AG04450 (cell line): ENCODE results near the gene HABP2.

GRCh38 chr10:112329976-112330878 is 43.7 kb upstream of the ACSL5 start:
- CAGE, long polyA plus RNA: no peak
- RRBS: no CpG with 5 or more reads among the region's 7 CpGs

DNA sequence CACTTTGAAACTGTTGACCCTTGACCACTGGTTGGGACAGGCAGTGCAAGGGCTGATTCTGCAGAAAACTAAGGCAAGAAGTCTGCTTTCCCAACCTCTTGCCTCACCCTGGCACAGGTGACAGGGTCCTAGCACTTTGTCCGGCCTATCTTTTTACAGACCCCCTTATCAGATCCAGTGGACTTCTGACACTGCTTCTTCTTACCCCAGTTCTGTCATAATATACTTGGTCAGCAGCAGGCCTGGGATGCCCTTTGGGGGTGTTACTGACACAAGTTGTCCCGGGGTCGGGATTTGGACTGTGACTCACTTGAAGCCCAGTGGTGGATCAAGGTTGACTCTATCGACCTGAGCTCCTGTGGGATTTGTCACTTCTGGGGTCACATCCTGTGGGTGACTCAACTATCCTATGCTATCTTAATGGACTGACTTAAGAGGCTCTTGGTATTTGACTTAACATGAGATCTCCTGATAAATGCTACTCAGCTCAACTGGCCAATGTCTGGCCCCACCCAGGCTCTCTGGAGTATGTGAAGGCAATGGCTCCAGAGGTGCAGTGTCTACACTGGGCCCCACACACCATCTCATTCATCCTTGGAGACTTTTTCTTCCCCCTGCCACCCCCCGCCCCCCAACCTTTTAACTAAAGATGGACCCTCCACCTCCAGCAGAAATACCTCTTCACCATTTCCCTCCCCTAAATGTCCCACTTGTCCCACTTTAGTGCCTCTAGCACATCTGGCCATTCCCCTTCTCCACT is 6.1 kb downstream of the ACSL5 start:
- CAGE, long polyA plus RNA: no peak
- RRBS: no CpG with 5 or more reads among the region's 5 CpGs

- CAGE, long polyA plus RNA: no peak
- RRBS: no CpG with 5 or more reads among the region's 5 CpGs
Observed at GRCh38 chr10:112385057-112385690, 11.3 kb downstream of the ACSL5 start.

- CAGE, long polyA plus RNA: no peak
- RRBS: no CpG with 5 or more reads among the region's 10 CpGs
Observed at GRCh38 chr10:112413112-112413518, 33.6 kb downstream of the ZDHHC6 start.

- CAGE, long polyA plus RNA: no peak
- RRBS: no CpG with 5 or more reads among the region's 1 CpG
Observed at GRCh38 chr10:112430657-112431144, 16.0 kb downstream of the ZDHHC6 start.

GRCh38 chr10:112480164-112480580 is 33.2 kb downstream of the VTI1A start:
- CAGE, long polyA plus RNA: no peak
- RRBS: no CpG with 5 or more reads among the region's 6 CpGs

DNA sequence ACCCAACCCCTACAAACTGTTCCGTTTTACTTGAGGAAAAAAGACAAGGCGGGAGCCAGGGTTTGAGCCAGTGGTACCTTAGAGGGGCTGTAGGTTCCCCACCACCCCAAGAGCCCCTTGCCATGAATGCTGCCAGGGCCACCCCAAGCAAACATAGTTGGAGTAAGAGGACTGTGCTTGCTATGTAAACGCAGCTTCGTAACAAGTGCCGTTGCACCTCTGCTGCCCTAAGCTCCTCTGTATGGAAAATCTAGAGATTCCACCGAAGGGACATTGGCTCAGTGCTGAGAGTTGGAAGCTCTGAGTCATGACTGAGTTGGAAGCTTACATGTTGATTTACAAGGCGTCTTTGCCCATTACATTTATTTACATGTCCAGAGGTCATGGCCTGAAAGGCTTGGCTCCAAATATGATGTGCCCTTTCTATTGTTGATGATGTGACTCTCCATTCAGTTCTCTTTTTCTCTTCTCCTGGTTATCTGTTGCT is 233.2 kb upstream of the TCF7L2 start:
- CAGE, long polyA plus RNA: no peak
- RRBS: no CpG with 5 or more reads among the region's 7 CpGs

- CAGE, long polyA plus RNA: no peak
- RRBS: no CpG with 5 or more reads among the region's 11 CpGs
Observed at GRCh38 chr10:113028206-113028773, 78.2 kb downstream of the TCF7L2 start.

DNA sequence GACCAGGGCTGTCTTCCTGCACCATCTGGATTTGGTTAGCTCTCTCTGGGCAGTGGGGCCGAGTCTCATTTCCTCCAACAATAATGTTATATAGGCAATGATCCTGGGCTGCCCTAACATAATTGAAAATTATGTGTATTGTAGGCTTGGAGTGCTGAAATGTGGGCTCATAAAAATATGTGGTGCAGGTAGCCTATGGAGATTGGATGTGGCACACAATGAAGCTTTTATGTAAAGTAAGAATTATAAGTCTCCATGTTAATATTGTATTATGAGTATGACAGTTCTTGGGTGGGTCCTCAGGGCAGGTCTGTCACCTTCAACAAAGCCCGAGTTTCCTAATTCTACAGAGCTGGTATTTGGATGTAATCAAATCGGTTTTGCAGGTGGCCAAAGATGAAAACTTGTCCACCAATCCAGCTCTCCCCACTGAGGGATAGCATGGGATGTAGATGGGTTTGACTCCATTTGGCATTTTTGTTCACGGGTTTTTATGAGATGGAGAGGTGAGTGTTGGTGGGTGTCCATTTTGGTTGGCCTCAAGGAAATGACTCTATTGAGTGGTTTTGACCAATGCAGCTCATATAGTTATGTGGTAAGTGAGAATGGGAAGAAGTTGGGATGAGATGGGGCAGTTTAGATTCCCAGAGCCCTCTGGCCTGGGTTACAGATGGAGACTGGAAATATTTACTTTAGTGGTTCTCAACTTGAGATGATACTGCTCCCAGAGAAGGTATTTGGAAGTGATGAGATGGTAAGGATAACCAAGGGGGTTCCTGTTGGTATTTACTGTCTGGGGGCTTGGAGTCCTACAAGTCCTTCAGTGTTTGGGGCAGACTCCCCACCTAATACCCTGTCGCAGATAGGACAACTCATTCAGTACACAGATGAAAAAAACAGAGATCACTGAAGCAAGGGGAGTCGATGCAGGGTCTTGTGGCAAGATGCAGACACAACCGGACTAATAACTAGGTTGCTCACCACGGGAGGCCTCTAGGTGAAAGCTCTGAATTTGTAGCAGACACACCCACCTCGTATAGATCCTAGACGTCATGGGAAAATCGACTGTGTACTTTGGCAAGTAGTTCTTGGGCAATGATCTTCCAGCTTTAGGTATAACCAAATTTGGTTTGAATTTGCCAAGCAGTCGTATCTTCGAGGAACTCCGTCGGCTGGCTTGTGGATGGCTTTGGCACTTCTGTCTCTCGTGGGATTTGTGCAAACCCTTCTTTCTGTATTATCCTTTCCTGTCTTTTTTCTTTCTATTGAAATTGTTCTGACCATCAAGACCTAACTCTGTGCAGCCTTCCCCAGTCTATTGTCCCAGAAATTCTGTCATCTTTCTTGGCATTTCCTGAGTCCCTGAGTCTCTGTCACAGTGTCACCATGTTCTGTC is 87.8 kb downstream of the TCF7L2 start:
- CAGE, long polyA plus RNA: no peak
- RRBS: no CpG with 5 or more reads among the region's 16 CpGs

GRCh38 chr10:113043915-113045077 is 94.2 kb downstream of the TCF7L2 start:
- CAGE, long polyA plus RNA: no peak
- RRBS: no CpG with 5 or more reads among the region's 17 CpGs

DNA sequence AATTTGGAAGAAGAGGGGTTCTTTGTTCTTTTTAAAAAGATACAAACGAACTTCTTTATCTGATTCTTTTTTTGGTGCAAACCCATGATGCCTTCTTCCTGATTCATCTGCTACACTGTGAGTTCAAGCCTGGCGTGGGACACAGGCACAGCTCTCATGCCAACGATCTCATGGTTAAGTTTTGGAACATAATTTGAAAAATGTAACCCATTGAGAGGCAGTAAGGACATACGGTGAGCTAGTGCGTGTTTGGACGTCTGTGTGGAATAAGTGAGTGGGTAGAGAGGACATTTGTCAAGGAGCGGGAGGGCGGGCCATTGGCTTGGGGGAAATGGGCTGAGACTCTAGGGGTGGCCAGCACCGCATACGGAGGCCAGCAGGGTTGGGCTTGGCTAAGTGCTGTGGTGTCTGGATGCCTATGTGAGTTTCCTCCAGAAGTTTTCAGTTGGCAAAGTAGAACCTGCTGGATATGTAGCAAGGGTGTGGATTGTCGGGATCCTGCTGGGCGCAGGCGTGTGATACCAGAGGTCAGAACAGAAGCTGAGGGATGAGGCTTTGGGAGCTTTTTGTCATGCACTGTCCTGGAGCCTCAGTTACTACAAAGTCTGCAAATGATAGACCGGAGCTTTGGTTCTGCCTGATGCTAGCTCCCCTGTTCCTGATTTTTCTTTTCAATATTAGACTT is 103.0 kb downstream of the TCF7L2 start:
- CAGE, long polyA plus RNA: no peak
- RRBS: no CpG with 5 or more reads among the region's 14 CpGs

- CAGE, long polyA plus RNA: no peak
- RRBS: no CpG with 5 or more reads among the region's 10 CpGs
Observed at GRCh38 chr10:113091597-113092445, 141.8 kb downstream of the TCF7L2 start.

GRCh38 chr10:113093834-113094449 is 143.9 kb downstream of the TCF7L2 start:
- CAGE, long polyA plus RNA: no peak
- RRBS: no CpG with 5 or more reads among the region's 10 CpGs

- CAGE, long polyA plus RNA: no peak
- RRBS: 2% methylated on average over 20 of the region's 49 CpGs
Observed at GRCh38 chr10:113126468-113127078, 176.5 kb downstream of the TCF7L2 start.

GRCh38 chr10:113381860-113382290 is 171.0 kb upstream of the HABP2 start:
- CAGE, long polyA plus RNA: no peak
- RRBS: no CpG with 5 or more reads among the region's 7 CpGs

DNA sequence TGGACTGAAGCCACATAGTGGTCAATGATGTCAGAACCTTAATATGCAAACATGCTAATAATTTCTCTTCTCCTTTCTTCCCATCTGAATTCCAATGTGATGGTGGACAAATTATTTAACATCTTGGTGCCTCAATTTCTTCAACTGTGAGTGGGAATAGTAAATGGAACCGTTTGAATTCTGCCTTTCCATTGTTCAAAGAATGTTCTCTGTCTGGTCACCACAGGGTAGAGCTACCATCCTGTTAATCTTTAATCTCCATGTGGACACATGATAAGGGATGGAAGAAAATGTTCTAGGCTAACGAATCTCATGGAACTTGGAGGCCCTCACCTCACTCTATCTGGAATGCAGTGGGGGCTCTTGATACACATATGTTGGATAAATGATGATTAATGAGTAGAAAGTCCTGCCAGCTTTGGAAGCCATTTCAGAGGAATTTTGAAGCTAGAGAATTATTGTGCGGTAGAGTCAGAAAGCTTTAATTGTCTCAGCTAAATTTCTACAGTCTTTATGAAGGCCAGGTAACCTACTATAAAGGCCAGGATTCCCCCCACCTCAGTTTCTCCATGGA is 118.5 kb upstream of the HABP2 start:
- CAGE, long polyA plus RNA: no peak
- RRBS: no CpG with 5 or more reads among the region's 3 CpGs

DNA sequence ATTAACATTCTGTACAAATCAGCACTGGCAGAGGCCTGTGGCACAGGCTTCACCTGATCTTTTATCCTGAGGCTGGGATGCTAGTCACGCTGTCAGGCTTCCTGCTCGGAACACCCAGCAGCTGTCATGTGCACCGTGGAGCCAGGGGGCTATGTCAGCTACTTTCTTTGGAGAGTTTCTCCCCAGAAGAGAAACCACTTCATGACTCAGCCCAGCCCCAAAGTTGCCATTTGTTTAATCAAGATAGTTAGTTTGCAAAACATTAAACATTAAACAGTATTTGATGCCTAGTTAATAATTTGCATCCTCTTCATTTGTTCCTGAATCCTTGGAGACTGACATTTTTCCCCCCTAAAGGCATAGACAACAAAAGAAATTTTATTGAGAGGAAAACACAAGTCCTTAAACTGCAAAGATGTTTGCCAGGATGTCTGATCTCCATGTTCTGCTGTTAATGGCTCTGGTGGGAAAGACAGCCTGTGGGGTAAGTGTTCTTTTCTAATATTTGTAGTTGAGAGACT is at the start of gene HABP2:
TSS of gene HABP2 (plus strand) at position 347 of the 521 bp plus-strand sequence.
- CAGE, long polyA plus RNA: no peak
- RRBS: no CpG with 5 or more reads among the region's 3 CpGs

- CAGE, long polyA plus RNA: no peak
- RRBS: no CpG with 5 or more reads among the region's 7 CpGs
Observed at GRCh38 chr10:113613900-113614333, 49.9 kb downstream of the NRAP start.

DNA sequence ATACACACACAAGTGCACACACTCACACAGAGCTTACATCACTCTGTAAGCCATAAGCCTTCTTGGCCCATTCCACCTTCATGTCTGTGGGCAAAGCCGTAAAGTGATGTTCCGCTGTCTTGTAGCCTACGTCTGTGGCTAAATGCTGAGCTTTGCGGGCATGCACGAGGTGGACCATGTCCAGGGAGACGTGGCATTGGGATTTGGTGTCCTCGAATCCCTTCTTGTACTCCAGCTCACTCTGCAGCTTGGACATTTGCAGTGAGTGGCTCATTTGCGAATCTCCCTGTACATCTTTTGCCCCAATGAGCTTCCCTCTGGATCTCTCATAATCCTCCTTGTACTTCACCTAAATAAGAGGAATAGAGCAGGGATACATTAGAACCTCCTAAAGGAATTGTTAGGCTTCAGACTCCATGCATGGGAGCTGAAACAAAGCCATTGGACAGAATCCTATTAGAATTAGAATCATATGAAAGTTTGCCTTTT is 42.0 kb downstream of the NRAP start:
- CAGE, long polyA plus RNA: no peak
- RRBS: no CpG with 5 or more reads among the region's 8 CpGs

DNA sequence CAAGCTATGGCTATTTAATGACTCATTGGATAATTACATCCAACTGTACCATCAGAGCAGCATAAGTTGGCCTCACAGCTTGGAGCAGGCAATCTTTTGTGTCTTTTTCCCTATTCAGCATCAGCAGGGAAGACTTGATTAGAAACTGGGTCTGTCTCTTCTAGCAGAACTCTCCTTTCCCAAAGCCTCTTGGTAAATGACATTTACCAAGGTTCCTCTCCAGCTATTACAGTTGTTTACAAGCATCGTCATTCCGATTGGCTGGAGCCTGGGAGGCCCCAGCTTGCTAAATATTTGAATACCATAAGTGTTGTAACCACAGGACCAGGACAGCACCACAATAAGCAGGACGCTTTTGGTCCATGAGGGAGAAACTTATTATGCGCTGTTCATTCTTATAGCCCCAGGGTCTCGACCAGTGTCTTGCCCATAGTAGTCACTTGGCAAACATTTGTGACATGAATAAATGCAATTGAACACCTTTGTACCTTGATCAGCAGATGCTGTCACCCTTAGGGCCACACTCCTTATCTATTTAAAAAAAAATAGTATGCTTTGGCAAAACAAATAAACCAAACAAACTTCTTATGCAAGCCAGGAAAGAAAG is 33.0 kb downstream of the NRAP start:
- CAGE, long polyA plus RNA: no peak
- RRBS: no CpG with 5 or more reads among the region's 5 CpGs